Cardiac septum (tissue), 1 donor: ENCODE results near the gene UPK3A.

DNA sequence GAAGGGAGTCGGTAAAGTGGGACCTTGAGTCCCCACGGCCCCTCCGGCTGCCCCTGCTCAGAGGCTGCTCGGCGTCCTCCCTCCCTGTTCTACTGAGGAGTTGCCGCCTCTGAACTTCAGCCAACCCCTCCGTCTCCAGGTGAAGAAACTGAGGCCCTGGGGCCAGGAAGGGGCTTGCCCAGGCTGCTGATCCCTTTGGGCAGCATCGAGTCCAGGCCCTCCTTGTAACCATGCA is 1.2 kb downstream of the PARVG start:
- PRO-cap = no peak

DNA sequence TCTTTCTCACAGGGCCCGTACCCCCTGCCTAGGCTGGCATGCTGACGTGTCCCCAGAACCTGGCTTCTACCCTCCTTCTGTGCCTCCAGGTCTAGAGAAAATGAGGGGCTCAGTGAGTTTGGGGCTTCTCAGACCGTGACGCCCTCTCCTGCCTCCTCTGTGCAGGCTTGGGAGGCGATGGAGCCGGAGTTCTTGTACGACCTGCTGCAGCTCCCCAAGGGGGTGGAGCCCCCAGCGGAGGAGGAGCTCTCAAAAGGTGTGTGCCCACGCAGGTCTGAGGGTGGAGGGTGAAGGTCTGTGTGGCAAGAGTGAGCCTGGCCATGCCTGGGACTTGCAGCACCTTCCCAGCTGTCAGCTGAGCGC is 2.4 kb downstream of the PARVG start:
- PRO-cap = no peak

- PRO-cap = no peak
Measured at GRCh38 chr22:44308920-44309679, 3.7 kb downstream of the SHISAL1 start.

GRCh38 chr22:44338297-44338610 is 25.5 kb upstream of the SHISAL1 start:
- PRO-cap = no peak

GRCh38 chr22:44363288-44364136 is 50.8 kb upstream of the SHISAL1 start:
- PRO-cap = unidirectional peak, minus-strand start at chr22:44363349; bidirectional peak, plus-strand start at chr22:44363803, minus-strand start at chr22:44363633

GRCh38 chr22:44524167-44524422 is 26.1 kb upstream of the RTL6 start:
- PRO-cap = no peak

DNA sequence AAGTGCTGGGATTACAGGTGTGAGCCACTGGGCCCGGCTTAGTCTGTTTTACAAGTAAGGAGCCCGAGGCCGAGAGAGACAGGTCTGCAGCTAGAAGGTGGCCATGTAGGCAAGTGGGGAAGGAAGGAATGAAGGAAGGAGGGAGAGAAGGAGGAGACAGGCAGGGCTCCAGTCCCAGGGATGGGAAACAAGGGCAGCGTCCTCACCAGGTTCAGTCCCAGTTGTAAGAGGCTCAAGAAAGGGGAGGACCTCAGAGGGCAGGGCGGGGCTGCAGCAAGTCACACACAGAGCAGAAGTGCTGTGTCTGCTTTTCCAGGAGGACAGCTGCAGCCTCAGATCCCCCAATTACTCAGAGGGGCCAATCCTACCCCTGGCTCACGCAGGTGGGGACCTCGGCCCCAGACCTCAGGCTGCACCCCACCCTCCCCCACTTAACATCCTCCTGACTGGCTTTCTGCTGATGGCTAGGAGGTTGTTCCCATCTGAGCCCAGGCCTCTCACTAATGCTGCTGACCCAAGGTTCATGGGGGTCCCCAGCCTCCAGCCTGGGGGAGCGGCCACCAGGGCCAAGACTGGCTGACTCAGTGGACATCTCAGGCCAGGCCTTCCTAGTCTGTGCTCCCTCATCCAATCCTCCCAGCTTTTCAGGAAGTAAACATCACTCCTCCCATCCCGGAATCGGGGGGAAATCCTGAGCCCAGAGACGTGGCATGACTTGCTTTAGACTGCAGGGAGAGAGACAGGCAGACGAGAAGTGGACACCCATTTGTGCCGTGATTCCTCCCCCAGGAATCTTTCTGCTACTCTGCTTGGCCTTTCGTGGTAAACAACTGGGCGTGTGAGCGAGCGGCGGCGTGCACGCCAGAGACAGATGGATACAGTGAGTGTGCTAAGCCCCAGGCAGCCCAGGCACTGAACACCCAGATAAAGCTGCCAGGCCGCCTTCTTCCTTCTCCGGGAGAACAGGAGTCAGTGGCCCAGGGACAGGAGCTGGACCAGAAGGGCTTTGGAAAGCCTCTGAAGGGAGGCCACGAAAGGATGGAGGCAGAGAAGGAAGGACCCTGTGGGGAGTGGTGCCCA is 53.4 kb upstream of the PRR5 start:
- PRO-cap = bidirectional peak, plus-strand start at position 723 of the sequence, minus-strand start at position 645 of the sequence

DNA sequence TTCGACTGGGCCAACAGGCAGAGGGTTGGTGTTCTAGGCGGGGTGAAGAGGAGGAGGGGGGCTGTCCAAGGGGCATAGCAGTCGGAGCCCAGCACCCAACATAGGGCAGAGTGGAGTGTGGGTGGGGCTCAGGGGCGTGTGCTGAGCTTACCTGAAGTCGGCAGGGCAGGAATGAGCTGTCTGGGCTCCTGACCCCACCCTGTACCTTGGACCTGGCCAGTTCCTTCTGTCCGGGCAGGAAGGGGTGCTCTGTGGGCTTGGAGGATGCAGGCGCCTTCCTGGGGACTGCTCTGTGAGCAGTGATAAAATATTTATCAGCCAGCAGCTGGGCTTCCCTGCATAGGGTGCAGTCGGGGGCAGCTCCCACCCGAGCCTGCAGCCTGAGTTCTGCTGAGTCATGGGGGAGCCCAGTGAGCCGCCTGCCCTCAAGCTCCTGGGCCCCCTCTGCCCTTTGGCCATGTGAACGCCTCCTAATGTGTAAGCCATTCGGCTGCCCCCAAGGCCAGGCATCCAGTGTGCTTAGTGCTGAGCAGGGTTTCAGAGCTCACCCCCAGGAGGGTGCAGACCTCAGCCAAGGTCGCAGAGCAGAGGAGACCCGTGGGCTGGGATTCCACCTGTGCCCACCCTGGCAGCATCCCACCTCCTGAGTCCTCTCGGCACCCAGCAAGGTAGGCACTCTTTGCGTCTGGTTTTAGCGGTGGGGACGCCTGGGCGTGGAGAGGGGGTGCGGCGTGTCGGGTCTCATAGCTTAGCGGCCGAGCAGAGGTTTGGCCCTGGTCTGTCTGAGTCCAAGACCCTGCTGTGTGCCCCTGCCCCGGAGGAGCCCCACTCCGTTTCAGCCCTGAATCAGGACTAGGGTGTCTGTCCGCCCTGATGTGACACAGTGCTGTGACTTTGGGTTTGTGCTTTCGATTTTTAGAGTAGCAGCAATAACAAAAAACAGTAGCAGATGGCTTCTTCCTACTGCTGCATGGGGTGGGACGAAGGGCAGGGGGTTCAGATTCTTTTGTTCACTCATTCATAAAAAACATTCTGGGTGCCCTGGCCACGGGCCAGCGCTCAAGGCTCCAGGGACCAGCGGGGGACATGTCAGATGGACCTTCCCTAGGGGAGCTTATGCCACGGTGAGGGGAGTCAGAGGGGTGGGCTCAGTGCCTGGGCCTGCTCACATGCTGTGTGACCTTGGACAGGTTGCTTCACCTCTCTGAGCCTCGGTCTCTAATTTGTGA is 25.0 kb upstream of the PRR5 start:
- PRO-cap = no peak

DNA sequence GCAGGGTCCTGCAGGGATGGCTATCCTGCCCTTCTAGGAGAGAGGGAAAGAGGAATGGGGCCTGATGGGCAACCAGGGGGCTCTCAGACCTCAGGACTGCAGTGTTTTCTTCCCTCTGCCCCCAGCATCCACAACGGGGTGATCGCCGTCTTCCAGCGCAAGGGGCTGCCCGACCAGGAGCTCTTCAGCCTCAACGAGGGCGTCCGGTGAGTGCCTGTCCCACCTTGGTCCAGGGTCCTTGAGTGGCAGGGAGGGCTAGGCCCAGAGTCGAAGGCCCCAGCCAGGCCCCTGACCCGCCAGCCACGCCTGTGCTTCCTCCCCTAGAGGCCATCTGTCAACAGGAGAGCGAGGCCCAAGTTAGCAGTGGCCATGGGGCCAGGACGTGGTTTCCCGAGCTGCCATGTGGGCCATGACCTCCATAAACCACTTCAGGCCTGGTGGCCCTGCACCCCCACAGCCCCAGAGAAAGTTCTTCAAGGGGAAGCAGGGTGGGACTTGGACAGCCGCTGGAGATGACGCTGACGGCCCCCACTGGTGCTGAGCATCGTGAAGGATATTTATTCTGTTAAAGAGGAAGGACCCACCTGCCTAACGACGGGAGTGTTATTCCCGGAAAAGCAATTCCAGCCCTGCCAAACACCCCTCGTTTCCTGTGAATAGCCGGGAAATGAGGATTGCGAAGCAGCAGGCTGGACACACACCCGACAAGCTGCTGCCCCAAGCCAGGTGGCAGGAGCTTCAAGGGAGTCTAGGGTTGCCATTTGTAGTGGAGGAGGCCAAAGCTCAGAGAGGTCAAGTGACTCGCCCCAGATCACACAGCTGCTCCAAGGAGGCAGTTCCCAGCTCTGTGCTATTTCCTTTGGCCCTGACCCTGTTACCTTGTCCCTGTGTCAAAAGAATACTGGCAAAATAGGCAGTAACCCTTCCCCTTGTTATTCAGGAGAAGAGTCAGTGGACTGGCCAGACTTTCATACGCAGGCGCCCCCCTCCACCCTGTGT is 12.8 kb downstream of the PRR5 start:
- PRO-cap = no peak

DNA sequence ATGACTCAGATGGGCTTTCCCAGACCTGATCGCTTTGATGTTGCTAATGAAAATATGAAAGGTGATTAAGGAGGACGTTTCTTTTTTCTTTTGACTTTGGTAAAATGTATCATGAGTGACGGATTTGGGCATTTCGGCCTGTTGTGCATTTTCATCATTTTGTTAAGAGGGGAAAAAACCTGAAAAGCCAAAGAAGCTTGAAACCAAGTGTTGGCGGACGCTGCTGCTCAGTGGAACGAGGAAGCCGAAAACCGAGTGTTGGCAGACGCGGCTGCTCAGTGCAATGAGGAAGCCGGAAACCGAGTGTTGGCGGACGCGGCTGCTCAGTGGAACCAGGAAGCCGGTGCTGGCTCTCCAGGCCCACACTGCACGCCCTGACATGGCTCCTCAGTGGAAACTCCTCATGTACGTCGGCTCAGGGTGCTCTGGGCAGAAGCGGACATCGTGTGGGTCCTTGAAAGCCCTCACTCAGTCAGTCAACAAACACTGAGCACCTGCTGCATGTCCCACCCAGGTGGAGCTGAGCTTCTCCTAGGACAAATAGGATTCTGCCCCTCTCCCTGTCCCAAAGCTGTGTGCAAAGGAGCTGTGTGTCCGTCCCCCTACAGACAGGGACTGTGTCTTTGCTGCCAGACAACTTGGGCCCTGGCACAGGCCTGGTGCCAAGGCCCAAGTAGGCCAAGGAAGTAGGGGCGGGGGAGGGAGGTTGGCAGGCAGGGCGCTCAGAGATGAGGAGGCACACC is 37.4 kb downstream of the PHF21B start:
- PRO-cap = no peak

DNA sequence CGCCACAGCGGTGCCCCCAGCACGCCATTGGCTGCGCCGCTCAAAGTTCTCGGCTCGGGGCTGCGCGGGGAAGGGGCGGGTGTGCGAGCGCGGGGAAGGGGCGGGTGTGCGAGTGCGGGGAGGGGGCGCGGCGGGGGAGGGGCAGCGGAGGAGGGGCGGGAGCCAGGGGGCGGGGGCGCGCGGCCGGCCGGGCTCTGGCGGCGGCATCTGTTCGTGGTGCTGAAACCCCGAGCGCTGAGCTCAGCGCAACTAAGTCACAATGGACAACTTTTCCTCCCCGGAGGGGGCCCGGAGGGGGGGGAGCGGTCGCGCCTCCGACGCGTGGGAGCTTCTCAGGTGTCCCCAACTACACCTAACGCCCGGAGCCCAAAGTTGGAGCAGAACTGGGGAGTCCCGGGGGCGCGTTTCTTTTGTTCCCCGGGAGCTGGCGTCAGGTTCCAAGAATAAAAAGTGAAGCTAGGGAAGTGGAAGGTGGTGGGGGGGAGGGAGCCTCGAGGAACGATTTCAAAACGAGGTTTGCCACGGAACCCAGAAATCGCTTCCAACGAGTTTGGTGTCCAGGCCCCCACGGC is 2.1 kb downstream of the PHF21B start:
- PRO-cap = no peak

DNA sequence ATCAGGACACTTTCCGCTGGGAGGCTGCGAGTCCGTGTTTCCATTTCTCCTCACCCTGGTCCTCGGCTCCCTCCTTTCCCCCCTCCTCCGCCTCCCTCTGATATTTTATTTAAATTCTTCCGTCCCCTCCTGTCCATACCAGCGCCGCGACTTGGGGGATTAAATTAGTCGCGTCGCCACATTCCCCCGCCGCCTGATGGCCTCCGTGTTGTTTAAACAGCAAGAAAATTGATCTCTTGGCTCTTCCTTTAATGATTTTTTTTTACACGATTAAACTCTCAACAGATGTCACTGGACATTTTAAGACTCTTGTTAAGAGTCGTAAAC is 444 bp upstream of the PHF21B start:
- PRO-cap = no peak

DNA sequence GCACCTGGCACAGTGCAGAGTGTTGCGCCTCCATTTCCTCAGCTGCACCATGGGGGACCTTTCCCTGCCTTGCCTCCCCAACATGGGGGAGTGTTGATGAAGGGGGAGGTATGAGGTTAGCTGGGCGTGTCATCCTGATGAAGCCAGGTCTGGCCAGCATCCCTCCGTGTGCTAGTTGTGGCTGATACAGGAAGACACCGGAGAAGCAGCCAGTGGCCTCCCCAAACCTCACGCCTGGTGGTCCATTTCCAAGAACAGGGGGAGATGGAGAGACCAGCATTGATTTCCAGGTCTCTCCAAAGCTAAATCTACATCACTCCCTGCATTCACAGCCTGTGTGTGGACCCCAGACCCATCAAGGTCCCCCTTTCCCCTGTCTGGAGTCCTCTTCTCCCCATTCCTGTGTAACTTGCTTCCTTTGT is 733 bp upstream of the KIAA0930 start:
- PRO-cap = no peak

GRCh38 chr22:45284690-45285210 is at the start of gene UPK3A:
Gene UPK3A (plus strand): TSS chr22:45284949.
- PRO-cap = no peak

DNA sequence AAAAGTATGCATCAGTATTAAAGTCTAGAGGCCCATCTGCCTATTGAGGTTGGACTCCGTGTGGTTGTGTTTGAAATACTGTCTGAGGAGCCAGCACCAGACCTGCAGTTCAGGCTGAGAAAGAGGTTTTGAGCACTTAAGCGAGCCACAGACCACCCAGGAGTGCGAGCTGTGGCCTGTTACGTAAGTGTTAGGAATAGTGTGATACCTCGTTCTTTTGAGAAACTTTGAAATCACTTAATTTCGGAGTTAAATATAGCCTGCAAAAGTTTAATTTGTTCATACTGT is 9.0 kb downstream of the FAM118A start:
- PRO-cap = no peak

DNA sequence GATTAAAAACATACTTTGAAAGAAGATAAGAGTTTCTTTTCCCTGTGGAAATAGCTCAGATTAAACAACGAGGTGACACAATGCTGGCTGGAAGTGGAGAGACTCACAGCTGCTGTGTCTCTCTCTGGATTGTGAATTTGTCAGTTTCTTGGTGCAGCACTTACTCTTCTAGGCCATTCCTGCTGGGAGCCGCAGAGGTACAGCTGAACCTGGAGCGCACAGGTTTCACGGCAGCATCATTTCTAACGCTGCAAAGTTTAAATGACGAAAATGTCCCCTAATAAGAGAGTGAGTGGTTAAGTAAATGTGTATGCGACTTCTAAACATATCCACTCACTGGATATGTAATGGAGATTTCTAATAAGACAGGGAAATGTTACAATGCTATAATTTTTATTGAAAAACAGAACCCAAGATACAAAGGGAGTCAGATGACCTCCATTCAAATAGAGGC is 4.8 kb upstream of the FBLN1 start:
- PRO-cap = unidirectional peak, plus-strand start at position 58 of the sequence

DNA sequence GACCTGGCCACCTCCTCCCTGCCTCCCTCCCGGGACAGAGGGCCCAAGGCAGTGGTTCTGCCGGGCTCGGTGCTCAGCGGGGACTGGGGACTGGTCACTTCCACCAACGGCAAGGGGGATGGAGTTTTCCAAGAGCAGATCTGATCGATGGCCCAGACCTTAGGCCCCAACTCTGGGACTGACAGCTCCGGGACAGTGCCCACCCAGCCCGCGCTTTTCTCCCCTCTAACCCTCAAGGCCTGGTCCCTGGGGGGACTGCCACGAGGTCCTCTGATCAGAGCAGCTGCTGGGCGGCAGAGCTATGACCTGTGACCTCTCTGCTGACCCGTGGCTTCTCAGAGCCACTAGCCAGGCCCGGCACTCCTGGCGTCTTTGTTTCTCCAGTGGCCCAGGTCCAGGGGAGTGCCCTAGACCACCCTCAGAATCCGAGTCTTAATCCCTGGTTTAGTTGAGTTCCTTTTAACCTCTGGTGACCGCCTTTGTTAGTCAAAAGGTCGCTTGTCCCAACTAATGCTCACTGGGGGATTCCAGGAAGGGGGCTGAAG is 1.1 kb downstream of the FBLN1 start:
- PRO-cap = no peak

GRCh38 chr22:45524788-45525281 is 22.2 kb downstream of the FBLN1 start:
- PRO-cap = no peak

GRCh38 chr22:45527695-45528204 is 25.1 kb downstream of the FBLN1 start:
- PRO-cap = no peak

DNA sequence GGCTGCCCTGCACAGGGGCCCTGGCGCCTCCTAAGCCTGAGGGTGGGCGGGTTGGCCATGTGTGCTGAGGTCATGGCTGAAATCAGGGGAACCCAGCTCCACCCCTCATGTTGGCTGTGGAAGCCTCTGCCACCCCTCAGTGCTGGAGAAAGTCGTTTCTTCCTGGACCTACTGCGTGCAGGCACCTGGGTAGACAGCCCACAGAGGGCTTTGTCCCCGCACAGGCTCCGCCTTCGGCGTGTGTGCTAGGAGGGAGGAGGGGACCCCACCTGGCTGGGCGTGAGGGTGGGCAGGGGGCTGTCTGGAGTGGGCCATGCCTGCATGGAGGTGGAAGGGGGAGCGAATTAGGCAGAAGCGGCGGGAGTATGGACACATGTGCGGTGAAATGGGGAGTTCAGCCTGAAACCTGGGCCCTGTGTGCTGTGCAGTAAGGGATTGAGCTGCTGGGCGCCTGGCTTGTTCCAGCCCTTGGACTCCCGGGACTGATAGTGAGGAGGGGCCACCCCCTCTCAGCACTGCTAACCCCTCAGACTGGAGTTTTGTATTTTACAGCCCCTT is 49.3 kb downstream of the FBLN1 start:
- PRO-cap = no peak